Smooth muscle cell (in vitro differentiated cells): Measurements from ENCODE around the gene CPD.

DNA sequence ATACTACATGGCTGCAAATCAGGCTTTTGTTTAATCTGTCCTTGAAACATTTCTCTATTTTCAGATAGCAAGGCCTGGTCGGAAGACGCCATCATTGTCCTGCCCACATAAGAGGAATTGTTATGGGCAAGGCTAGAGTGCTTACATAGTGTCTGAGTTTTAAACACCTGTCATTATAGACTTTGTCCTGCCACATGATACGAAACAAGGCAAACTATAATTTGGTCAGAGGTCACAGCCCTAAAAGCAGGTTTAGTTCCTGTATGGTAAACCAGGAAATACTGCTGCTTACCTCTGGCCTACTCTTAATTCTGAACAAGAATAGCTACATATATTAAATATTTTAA, 104.4 kb downstream of the SSH2 start:
- RAMPAGE, long total RNA, result no peak

DNA sequence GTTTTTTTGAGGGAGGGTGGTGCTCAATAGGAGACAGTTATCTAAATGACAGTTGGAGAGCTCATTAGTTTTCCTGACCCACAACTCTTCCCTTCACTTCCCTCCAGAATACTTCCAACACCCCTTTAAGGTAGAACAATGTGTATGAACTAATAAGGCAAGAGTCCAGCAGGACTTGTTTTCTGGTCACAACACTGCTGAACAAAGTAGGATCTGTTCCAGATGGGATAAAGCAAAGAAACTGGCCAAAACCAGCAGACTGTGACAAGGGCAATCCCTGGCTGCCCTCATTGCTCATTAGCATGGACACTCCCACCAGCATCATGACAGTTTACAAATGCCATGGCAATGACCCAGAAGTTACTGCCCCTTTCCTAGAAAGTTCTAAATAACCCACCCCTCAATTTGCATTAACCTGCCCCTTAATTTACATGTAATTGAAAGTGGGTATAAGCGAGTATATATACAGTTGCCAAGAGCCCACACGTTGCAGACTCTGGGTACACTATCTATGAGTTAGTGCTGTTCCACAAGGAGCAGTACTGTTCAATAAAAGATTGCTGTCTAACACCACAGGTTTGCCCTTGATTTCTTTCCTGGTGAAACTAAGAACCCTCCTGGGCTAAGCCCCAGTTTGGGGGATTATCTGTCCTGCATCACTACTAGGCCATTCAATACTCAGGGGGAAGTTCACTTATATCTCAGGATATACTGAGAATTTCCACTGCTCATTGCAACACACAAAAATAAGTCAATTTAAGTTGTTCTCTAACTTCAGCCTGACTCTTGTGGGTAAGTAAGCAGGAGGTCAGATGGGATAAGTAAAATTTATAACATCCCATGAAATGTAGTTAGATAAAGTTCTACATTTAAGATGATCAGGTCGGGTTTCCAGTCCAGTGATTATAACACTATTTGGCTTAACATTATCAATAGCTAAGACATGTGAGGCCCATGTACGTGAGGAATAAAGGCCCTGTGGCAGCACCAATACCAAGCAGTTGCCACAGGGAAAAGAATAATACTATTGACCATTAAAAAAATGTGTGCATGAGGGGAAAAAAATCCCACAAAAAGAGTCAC, 82.2 kb downstream of the SSH2 start:
- RAMPAGE, long total RNA, result no peak

GRCh38 chr17:29901754-29902405, 28.1 kb downstream of the SSH2 start:
- RAMPAGE, long total RNA, result no peak

- RAMPAGE, long total RNA, result no peak
These were observed 1.2 kb upstream of the SSH2 start for GRCh38 chr17:29931067-29931849.

GRCh38 chr17:30289265-30289504, 2.6 kb downstream of the BLMH start:
- RAMPAGE, long total RNA, result no peak

DNA sequence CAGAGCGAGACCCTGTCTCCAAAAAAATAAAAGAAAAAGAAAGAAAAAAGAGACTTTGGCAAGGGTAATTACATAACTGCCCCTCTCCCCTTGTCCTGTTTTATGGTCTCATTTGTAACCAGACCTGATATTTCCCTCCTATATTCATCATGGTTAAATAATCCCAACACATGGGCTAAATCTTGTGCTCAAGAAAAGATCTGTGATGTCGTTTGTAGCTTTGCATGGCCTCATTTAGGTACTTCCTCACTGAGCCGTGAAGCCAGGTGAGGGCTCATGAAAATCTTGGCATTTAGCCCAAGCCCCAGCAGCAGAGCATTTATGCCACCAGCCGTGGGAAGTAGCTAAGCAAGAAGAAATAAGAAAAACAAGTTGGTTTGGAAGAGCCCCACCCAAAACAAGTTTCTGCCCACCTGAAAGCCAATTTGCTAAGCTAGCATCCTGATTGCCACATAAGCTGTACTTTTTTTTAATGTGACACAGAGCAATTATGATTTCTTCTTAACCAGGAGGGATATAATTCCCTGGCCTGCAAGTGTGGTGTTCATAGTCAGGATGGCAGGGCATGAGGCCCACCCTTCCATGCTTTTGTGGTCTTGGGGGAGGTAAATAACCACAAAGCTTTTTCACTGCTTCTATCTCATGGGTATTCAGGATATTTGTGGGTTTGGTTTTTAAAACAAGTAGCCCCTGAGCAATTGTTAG, 10.6 kb downstream of the TMIGD1 start:
- RAMPAGE, long total RNA, result no peak

GRCh38 chr17:30345487-30346190, 11.8 kb upstream of the TMIGD1 start:
- RAMPAGE, long total RNA, result no peak

- RAMPAGE, long total RNA, result start-site peak on the plus strand at chr17:30378936-30378967, 43 and 17 reads in 2 replicates
These were observed at the start of gene CPD for GRCh38 chr17:30378626-30379236. TSS of gene CPD (plus strand) at chr17:30378927.

GRCh38 chr17:30380019-30380579, 1.4 kb downstream of the CPD start:
- RAMPAGE, long total RNA, result no peak

DNA sequence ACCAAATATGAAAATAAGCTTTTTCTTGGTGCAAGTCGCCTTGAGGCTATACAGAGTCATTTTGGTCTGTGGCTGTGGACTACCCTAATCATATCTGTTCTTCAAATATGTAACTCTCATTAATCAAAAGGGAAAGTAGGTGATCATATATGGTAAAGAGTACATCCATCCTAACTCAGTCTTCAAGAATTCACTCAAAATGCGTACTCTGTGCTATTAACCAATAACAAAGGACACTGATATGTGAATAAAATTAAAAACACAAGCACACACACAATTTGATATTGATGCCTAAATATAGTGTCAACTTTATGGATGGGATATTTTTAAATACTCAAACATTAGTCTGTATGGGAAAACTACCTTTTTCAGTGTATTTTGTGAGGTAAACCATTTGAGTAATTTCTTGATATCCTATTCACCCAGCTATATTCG, 2.7 kb downstream of the CPD start:
- RAMPAGE, long total RNA, result no peak

GRCh38 chr17:30384825-30385386, 6.2 kb downstream of the CPD start:
- RAMPAGE, long total RNA, result no peak

- RAMPAGE, long total RNA, result no peak
These were observed 156.7 kb downstream of the CRLF3 start for GRCh38 chr17:30667571-30668397.

DNA sequence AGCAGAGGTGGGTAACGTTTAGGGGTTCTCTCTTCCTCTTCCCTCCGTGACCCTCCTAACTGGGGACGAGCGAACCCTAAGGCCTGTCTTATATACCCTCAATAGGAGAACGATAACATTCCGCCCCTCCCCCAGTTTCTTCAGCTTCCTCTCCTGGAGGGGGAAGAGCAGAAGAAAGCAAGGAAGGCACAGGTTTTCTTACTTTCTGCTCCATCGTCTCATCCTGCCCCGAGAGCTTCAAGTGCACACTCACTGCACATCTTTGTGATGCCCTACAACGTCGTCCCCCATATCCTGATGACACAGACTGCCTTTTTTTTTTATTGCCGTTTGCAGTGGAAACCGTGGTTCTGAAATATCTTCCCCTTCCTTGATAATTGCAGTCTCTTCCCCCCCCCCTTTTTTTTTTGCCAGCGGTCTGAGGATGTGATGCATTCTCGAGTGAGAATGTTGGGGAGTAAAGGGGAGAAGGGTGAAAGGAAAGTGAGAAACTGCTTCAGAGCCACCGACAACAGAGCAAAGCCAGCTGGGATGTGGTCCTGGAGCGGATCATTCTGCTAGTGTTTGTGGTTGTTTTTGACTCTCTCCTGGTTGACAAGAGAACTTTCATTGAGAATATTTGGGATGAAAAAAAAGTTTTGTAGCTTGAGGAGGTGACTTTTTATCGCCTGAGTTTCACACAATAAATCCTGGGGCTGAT, 1.1 kb downstream of the NF1 start:
- RAMPAGE, long total RNA, result no peak

DNA sequence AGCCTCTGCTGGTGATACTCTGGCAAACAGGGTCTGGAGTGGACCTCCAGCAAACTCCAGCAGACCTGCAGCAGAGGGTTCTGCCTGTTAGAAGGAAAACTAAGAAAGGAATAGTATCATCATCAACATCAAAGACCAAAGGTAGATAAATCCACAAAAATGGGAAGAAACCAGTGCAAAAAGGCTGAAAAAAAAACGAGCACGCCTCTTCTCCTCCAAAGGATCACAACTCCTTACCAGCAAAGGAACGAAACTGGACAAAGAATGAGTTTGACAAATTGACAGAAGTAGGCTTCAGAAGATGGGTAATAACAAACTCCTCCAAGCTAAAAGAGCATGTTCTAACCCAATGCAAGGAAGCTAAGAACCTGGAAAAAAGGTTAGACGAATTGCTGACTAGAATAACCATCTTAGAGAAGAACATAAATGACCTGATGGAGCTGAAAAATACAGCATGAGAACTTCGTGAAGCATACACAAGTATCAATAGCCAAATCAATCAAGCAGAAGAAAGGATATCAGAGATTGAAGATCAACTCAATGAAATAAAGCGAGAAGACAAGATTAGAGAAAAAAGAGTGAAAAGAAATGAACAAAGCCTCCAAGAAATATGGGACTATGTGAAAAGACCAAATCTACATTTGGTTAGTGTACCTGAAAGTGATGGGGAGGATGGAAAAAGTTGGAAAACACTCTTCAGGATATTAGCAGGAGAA, 82.6 kb downstream of the NF1 start:
- RAMPAGE, long total RNA, result no peak

DNA sequence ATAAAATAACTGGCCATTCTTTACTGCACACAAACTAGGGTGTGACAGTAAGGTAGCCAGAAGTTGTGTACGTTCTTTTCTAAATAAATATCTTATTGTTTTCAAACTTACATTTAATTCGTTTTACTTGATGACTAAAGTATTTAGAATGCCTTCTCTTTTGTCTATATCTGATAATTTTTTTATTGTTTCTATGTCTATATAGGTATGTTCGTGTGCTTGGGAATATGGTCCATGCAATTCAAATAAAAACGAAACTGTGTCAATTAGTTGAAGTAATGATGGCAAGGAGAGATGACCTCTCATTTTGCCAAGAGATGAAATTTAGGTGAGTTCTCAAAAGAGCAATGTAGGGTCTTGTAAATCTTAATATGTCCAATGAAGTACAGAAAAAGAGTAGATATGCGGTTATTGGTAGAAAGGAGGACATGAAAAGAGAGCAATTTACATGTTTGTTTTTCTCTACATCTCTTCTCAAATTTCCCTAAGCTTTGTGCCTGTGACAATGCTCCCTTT, 66.9 kb downstream of the OMG start:
- RAMPAGE, long total RNA, result no peak

- RAMPAGE, long total RNA, result no peak
These were observed 3.5 kb downstream of the EVI2B start for GRCh38 chr17:31310202-31310873.

- RAMPAGE, long total RNA, result no peak
These were observed 22.6 kb downstream of the RAB11FIP4 start for GRCh38 chr17:31413971-31414496.

- RAMPAGE, long total RNA, result no peak
These were observed 97.4 kb downstream of the RAB11FIP4 start for GRCh38 chr17:31488540-31489585.

DNA sequence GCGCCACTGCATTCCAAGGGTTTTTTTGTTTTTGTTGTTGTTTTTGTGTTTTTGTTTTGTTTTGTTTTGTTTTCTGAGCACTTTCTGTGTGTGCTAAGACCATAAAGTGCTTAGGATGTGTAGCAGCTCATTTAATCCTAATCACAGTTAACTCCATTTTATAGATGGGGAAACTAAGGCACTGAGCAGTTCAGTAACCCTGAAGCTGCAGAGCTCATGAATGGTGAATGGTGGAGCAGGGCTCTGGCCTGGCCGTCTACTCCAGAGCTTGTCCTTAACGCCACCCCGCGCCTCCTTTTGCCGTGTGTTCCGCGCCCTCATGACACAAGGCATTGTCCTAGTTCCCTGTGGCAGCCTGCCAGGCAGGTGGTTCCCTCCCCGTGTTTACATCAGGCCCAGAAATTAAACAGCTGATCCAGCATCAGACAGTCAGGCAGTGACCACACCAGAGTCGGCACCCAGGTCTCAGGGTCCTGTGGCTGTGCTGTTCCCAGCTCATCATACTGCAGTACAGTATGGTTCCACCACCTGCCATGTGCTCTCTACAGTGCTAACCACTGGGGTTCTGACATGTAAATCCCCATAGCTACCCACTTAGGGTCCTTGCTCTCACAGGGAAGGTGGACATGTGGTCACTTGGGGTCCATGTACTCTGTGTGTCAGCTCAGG, 119.6 kb downstream of the RAB11FIP4 start:
- RAMPAGE, long total RNA, result no peak

- RAMPAGE, long total RNA, result no peak
These were observed 132.1 kb downstream of the RAB11FIP4 start for GRCh38 chr17:31523244-31524263.